GM12892 (cell line): ENCODE measurements around a stretch of chr16.

DNA sequence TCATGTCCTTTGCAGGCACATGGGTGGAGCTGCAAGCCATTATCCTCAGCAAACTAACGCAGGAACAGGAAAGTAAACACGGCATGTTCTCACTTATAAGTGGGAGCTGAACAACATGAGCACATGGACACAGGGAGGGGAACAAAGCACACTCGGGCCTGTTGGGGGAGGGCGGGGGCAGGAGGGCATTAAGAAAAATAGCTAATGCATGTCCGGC lies 28.9 kb downstream of the ZNF778 start:
- RRBS, result no CpG with 5 or more reads among the region's 5 CpGs

DNA sequence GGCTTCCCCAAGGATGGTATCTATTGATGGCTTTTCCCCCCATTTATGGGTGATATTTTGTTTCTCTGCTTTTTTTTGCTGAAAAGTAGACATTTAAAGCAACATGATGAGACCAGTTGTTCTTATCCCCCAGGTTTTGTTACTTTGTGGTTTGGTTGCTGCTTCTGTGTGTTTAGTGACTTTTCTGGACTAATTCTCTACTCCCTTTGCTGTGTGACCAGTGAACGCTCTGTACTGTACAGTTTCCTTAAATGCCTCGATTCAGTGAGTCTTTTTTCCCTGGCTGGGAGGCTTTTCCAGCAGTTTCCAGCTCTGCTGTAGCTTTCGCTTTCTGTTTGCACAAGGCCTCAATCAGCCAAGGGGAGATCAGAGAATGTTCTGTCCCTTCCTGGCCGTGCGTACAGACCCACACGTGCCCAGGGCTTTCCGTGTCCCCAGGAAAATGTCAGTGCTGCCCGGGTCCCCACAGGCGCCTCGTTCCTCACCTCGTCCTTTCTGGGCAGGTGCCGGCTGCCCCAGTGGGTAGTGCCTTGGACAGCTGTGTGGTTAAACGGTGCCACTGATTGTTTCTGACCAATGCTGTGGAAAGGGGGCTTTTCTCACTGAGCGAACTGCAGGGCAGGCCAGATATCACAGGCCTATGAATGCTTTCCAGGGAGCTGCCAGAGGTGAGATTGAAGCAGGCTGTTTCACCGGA lies 44.1 kb downstream of the ZNF778 start:
- RRBS, result 87% methylated on average over 5 of the region's 15 CpGs

DNA sequence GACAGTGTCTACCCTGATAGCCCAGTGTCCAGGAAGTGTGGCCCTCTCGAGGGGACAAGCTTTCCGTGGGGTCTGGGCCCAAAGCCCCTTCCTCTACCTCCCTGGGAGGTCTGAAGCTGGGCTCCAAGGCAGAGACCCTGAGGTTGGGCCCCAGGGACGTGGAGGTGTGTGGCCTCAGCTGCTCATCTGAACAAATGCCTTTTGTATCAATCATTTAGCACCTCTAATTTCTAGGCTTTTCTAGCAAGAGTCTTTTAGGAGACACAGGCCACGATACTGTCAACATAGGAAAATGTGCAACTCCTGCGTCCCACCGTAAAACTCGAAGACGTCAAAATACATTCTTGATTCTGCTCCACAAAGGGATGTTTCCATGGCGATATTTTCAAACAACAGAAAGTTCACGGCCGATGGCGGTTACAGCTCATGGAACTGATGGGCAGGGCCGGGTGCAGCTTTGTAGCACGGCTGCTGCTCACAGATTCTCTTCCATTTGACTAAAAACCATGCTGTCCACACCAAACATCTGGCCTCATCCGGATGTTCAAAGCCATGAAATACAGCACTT lies 79.5 kb downstream of the ZNF778 start:
- RRBS, result 100% methylated on average over 1 of the region's 15 CpGs

GRCh38 chr16:89297680-89298086 lies 80.2 kb downstream of the ZNF778 start:
- RRBS, result no CpG with 5 or more reads among the region's 13 CpGs

- RRBS, result no CpG with 5 or more reads among the region's 21 CpGs
Observed at GRCh38 chr16:89357998-89358947, 132.1 kb downstream of the ANKRD11 start.

- RRBS, result no CpG with 5 or more reads among the region's 21 CpGs
Observed at GRCh38 chr16:89359180-89360247, 130.8 kb downstream of the ANKRD11 start.

DNA sequence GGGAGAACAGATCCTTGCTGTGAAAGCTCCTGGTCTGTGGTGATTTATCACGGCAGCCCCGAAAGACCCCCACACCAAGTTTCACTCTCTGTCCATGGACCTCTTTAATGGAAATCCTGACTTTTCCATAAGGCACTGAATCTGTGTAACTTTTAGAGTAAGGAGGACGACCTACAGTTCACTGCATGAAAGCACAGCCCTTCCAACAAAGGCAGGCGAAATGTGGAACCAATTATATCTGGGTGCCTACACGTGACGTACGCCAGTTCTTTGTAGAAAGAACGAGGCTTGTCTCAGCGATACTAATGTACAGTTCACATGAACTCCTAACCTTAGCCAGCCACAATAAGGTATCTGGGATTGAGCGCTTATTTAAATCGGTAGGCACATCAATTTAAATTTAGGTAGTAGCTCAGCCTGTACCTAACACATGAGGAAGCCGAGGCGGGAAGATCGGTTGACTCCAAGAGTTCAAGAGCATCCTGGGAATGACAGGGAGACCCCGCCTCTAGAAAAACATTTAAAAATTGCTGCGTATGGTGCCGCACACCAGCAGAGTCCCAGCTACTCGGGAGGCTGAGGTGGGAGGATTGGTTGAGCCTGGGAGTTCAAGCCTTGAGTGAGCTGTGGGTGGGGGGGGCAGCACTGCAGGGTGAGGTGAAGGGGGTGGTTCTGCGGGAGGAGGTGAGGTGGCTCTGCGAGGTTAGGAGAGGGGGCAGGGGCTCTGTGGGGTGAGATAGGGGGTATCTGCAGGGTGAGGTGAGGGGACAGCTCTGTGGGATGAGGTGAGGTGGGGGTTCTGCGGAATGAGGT lies 88.2 kb downstream of the ANKRD11 start:
- RRBS, result no CpG with 5 or more reads among the region's 21 CpGs

- RRBS, result no CpG with 5 or more reads among the region's 14 CpGs
Observed at GRCh38 chr16:89460595-89461199, 29.7 kb downstream of the ANKRD11 start.

- RRBS, result no CpG with 5 or more reads among the region's 10 CpGs
Observed at GRCh38 chr16:89534539-89534954, 25.9 kb upstream of the RPL13 start.

- RRBS, result no CpG with 5 or more reads among the region's 24 CpGs
Observed at GRCh38 chr16:89561865-89562650, 1.6 kb downstream of the RPL13 start.

DNA sequence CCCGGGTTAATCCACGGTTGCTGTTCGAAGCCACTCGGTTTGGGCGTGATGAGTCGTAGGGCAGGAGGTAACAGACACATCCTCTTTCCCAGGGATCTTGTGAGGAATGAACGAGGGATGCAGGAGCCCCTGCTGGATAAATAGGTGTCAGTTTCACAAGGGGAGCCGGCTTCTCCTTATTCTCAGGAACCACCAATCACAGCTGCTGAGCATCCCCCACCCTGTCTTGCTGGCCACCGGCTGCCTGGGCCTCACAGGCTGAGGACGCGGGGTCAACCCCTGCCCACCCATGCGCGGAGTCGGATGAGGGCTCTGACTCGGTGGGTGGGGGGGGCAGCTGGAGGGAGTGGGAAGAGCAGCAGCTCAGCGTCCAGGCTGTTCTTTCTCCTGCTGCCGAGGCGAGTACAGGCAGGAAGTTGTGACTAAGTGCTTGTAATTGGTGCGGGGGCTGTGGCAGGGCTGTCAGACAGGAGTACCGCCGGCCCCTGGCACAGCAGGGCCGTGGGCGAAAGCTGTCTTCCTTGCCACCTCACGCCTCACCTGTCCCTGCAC lies 11.2 kb upstream of the DPEP1 start:
- RRBS, result 38% methylated on average over 3 of the region's 24 CpGs

- RRBS, result no CpG with 5 or more reads among the region's 10 CpGs
Observed at GRCh38 chr16:89629849-89630436, 16.5 kb downstream of the DPEP1 start.

- RRBS, result no CpG with 5 or more reads among the region's 24 CpGs
Observed at GRCh38 chr16:89854239-89854661, 19.1 kb upstream of the TCF25 start.

DNA sequence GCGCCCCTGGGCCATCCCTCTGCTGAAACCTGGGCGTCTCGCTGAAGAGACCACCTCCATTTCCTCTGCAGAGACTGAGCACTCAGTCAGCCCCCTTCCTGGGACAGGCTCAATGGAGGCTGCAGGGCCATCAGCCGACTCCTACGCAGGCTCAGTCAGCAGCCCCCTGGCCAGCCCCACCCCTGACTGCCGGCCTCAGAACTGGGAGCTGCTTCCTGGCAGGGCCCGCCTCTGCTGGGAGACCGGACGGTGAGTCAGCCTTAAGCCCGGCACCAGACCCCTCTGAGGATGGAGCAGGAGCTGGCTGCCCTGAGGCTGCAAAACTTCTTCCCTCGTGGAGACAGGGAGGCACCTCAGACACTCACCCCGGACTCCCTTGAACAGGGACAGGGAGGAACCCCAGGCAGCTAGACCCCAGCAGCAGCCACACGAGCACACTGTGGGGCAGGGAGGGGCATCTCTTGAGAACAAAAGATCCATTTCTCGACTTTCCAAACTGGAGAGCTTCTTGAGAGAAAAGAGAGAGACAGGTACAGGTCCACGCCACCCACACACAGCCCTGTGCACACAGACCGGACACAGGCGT lies 1.4 kb upstream of the TUBB3 start:
- RRBS, result 3% methylated on average over 5 of the region's 17 CpGs

GRCh38 chr16:89923819-89924319 lies 727 bp downstream of the TUBB3 start:
- RRBS, result no CpG with 5 or more reads among the region's 29 CpGs

- RRBS, result 6% methylated on average over 25 of the region's 101 CpGs
Observed at GRCh38 chr16:89925625-89926736, 2.8 kb downstream of the TUBB3 start.

DNA sequence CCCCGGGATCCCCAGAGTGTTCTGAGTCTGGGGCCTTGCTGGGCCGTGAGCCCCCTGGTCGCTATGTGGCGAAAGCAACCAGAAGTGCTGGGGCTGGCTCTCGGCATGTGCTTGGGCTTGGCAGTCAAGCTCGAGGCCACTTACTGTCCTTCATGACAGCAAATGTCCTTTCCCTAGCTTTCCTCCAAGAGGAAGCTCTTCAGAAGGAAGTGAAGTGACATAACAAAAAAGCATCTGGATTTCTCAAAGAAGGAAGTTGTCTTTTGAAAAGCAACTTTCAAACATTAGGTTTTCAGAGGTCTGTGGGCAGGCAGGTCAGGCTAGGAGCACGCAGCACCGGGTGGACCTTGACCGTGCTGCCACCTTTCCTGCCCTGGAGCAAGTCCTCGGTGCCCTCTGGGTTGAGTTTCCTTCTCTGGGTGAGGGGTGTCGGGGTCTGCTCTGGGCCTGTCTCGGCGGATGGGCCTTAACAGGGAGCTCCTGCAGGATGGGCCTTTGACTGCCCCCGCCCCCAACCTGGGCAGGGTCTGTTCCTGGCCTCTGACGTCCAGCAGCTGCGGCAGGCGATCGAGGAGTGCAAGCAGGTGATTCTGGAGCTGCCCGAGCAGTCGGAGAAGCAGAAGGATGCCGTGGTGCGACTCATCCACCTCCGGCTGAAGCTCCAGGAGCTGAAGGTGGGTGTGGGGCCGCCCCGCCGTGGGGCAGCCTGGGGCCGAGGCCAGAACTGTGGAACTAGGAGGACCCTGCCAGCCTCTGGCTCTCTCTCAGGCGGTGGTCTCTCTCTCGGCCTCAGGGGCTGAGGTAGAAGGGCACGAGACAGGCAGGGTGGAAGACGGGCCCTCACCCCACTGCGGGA lies 8.7 kb downstream of the DEF8 start:
- RRBS, result no CpG with 5 or more reads among the region's 32 CpGs

GRCh38 chr16:89972413-89973303 lies 24.1 kb downstream of the DEF8 start:
- RRBS, result under 1% methylated on average over 21 of the region's 93 CpGs

GRCh38 chr16:89983396-89983796 lies 34.8 kb downstream of the DEF8 start:
- RRBS, result no CpG with 5 or more reads among the region's 14 CpGs

GRCh38 chr16:90020174-90020555 lies 909 bp upstream of the DBNDD1 start:
- RRBS, result no CpG with 5 or more reads among the region's 5 CpGs